Daoy (cell line): ENCODE measurements around a stretch of chr19.

DNA sequence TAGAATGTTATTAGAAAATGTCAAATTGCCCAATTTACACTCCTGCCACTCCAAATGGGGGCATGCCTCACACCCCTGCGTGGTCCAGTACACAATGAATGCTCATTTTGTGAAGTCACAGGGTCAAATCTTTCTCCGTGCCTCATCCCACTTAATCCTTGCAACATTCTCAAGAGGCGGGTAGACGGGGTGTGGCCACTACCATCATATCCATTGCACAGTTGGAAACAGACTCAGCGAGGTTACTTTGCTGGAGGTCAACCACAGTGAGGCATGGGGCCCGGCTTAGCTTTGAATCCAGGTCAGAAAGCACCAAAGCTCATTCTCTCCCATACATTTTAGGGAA is 925 bp upstream of the KDM4B start:
- RAMPAGE, long total RNA, result no peak

DNA sequence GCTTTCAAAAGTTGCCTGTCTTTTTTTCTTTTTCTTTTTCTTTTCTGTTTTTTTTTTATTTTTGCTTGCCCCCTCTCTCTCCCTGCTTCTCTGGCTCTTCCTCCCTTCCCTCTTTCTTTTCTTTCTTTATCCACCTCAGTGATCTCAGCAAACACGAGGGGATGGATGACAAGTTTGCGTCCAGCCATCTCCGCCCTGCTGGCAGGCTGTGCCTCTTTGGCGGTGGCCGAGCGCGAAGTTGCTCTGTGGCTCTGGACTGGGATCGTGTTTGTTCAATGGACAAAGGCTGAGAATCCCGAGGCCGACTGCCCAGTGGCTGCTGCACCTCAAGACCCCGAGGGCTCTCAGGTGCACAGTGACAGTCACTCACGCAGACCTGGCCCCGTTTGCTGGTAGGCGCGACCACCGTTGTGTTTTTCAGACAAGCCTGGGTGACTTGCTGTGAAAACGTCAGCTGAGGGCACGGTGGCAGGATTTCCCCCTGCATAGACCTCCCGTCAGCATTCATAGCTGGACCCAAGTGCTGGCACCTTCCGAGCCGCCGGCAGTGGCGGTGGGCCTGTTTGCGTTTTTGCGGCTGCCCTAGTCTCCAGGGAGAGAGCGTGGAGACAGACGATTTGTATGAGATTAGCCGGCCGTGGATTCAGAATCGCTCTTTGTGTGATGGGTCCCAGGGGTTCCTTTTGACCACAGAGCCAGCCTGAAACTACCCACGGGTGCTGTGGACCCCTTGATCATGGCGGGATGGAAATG is 8.3 kb downstream of the KDM4B start:
- RAMPAGE, long total RNA, result no peak

DNA sequence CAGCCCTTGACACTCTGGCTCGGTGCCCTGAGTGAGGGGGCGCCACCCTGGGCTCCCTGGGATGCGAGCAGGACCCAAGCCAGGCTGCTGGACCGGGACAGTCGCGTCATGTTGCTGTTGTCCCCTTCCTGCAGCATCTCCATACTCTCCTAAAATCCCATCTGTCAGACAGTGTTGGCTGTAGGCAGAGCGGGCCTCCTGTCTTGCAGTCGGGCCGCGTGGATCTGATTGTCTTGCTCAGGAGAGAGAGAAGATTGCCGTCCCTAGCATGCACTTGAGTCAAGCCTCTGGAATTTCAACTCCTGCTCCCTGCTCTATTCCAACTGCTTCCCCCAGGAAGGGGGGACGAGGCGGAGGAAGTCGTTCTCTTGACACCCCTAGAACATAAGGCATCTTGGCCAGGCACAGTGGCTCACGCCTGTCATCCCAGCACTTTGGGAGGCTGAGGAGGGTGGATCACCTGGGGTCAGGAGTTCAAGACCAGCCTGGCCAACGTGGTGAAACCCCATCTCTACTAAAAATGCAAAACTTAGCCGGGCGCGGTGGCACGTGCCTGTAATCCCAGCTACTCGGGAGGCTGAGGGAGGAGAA is 9.0 kb downstream of the KDM4B start:
- RAMPAGE, long total RNA, result no peak

DNA sequence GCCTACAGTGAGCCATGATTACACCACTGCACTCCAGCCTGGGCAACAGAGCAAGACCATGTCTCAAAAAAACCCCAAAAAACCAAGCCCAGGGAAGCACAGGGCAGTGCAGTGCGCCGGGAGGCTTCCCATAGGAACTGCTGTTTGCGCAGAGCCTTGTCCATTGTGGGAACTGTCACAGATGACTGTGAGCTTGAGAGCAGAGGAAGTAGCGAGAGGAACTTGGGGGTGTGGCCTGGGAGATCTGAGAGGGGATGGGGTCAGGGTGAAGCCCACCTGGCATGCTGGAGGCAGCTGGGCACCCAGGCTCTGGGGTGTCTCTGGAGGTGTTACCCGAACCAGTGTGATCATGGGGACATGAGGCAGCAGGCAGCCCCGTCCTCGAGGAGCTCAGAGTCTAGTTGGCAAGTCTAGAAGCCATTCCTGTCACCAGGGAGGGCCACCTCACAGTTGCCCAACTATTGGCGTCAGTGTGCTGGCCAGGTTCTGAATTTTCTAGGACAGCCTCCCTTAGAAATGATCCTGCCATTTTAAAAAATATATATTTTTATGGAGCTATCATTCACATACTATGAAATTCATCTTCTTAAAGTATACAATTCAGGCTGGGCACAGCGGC is 10.4 kb downstream of the KDM4B start:
- RAMPAGE, long total RNA, result no peak

GRCh38 chr19:5054541-5055446 is 85.9 kb downstream of the KDM4B start:
- RAMPAGE, long total RNA, result no peak

DNA sequence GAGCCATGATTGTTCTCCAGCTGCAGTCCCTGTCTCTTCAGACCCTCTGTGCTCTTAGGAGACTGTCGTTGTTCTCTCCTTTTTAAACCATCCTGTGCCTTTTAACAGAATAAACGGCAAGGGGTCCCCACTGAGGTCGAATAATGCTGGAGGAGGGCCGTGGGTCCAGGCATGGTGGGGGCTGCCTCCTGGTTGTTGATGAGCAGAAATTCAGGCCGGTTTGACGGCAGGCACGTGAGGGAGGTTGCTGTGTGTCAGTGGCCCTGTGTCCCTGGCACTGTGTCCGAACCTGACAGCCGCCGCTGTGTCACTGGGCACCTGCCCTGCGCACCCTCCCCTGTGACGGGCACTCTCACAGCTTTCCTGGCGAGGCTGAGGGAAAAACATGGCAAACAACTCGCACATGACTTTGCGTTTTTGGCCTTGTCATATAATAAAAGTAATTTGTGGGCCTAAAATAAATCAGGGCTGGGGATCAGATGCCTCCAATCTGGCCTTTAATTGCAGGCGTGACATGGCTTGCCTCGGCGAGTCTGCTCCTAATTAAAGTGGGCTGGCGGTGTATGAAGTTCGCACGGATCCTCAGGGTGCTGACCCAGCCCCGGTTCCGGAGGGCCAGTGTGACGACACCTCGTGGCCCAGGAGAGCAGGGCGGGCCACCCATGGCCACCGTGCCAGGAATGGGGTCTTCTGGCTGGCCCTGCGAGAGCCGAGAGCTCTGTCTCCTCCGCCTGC is 91.7 kb downstream of the KDM4B start:
- RAMPAGE, long total RNA, result no peak

GRCh38 chr19:5133769-5134444 is 165.0 kb downstream of the KDM4B start:
- RAMPAGE, long total RNA, result no peak

DNA sequence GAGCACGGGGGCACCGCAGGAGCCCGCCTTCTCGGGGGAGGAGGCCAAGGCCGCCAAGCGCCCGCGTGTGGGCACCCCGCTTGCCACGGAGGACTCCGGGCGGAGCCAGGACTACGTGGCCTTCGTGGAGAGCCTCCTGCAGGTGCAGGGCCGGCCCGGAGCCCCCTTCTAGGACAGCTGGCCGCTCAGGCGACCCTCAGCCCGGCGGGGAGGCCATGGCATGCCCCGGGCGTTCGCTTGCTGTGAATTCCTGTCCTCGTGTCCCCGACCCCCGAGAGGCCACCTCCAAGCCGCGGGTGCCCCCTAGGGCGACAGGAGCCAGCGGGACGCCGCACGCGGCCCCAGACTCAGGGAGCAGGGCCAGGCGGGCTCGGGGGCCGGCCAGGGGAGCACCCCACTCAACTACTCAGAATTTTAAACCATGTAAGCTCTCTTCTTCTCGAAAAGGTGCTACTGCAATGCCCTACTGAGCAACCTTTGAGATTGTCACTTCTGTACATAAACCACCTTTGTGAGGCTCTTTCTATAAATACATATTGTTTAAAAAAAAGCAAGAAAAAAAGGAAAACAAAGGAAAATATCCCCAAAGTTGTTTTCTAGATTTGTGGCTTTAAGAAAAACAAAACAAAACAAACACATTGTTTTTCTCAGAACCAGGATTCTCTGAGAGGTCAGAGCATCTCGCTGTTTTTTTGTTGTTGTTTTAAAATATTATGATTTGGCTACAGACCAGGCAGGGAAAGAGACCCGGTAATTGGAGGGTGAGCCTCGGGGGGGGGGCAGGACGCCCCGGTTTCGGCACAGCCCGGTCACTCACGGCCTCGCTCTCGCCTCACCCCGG is 182.6 kb downstream of the KDM4B start:
- RAMPAGE, long total RNA, result no peak

DNA sequence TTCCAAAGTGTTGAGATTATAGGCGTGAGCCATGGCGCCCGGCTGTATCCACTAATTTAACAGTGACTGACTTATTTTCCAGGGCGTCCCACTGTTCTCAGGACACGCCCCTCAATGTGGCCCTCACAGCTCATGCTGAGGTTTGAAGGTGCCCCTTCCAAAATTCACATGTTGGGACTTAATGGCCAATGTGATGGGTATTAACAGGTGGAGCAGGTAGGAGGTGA is 152.7 kb downstream of the PTPRS start:
- RAMPAGE, long total RNA, result no peak

DNA sequence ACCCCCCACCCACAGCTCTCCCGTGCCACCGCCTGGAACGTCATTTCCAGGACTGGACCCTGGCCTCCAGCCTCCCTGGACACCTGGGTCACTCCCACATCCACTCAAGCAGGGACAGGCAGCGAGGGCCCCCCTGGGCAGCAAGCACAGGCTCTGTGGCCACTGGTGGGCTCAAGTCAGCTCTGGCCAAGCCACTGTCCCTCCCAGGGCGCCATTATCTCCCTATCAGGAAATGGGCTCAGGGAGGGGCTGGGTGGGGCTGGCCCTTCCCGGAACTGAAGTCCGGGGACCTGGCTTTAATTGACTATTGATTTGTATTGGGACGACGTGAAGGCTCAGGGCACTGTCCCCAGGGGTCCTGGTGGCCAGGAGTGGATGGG is 49.8 kb downstream of the PTPRS start:
- RAMPAGE, long total RNA, result no peak

GRCh38 chr19:5293102-5294175 is 47.2 kb downstream of the PTPRS start:
- RAMPAGE, long total RNA, result no peak

DNA sequence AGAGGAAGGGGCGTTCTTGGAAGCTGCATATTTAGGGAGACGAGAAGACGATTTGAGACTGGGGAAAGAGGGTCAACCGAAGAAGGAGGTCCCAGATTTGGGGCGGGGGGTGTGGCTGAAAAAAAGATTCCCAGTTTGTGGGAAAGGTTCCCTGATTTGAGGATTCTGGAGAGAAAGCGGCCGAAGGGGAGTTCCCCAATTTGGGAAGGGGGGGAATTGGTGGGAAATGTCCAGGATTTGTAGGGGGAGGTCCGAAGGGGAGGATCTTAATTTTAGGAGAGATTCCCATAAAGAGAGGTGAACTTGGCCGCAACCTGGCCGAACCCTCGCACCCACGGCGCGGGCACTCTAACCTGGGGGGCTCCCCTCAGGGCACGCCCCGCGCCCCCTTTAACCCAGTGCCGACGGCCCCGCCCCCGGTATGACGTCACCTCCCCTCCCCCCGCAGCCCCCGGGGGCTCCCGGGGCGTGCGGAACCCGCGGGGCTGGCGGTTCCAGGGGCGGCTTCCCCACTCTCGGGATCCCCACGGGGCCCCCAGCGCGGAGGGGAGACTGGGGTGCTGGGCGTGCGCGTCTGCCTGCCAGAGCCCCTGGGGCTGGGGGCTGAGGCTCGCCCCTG is 1.2 kb downstream of the PTPRS start:
- RAMPAGE, long total RNA, result no peak

DNA sequence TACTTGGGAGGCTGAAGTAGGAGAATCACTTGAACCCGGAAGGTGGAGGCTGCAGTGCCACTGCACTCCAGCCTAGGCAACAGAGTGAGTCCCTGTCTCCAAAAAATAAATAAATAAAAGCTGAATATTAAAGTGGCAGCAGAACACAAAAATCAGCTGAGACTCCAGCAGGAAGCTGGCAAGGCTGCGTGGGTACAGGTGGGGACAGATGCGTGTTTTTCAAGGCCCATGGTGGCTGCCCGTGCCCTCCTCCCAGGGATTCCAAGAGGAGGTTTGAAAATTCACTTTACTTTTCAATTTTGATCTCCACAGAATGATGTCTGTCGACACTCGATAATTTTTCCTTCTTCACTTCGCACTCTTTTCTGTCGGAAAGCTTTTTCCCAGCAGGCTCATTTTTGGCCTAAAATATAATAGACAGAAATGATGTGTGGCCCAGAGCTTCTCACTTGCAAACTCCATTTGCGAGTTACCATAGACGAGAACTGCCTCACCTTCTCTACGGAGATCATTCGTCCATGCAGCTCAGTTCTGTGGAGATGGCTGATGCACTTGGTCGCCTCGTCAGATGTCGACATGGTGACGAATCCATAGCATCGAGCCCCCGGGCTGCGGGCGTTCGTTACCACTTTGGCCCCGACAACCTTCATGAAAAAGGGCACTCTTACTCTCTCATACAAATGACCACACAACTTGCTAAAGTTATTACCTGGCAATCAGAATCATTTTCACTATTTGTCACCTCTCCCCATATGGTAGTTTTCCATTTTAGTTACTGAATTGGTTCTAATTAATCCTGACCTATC is 18.1 kb downstream of the SAFB2 start:
- RAMPAGE, long total RNA, result no peak

DNA sequence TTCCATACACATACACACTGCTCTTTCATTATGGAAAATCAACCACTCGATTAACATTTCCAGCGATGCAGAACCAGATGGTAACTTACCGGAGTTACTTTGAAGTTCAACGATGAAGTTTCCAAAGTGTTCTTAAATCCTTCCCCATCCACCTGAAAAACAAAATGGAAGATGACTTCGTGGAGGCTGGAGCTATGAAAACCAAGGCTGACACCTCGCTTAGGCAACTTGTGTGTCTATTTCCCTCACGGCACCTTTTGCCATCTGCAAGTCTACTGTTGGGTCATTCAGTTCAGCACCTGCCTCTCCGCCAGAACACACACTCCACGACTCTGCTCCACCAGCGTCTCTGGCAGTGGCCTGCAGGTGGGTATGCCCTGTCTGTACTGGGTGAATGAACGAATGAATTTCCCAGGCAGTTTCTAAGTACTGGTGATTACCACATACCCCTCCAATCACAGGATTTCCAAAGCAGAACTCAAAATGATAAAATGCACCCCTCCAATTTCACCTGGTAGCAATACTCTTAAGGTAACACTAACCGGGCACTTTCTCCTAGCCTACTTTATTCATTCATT is 9.1 kb downstream of the SAFB2 start:
- RAMPAGE, long total RNA, result no peak

DNA sequence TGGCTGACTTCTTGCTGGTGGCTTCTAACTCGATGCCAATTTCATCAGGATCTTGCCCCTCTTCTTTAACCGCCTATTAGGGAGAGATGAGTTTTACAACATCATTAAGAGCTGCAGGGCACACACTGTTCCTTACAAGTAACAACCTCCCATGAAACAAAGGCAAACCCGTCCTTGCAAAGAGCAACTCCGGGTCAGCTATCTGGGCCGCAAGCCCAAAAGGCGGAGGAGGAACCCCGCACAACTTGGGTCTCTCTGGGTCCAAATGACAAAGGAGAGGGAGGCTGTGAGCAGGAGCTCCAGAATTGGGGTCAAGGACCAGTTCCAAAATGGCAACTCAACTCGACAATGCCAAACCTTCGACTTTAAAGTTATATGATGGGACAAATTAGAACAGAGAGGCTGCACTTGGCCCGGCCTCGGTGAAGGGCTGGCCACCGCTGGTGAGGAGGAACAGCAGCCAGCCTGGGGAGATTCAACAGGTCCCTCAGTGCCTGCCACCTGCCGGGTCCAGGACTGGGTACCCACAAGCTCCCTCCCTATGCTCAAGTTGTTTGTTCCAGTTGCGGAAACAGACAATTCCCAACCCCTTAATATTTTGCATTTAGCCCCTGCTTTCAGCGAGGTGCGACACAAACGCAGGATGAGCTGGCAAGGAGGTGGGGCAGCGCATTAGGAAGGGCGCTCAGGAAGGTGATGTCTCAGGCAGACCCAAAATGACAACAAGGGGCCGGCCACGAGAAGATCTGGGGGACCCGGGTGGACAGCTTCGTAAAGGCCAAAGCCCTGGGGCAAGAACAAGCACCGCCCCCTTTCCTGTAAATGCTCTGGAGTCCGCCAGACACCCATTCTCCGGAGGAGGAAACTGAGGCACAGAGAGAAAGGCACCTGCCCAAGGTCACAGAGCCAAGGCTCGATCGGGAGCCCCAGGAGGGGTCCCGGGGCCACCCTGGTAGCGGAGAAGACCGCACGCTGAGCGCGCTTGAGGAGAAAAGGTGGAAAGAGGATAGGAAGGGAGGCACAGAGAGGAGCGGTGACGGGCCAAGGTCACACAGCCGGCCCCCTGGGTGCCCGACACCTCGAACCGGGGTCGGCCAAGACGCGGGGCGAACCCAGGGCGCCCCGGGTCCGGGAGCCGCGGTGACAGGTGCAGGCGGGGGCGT is 871 bp downstream of the SAFB2 start:
- RAMPAGE, long total RNA, result no peak

- RAMPAGE, long total RNA, result no peak
These were observed 11.3 kb downstream of the MICOS13 start for GRCh38 chr19:5668978-5669416.

- RAMPAGE, long total RNA, result no peak
These were observed 8.6 kb downstream of the MICOS13 start for GRCh38 chr19:5671328-5672411.

GRCh38 chr19:5686226-5687551 is 3.4 kb upstream of the RPL36 start:
- RAMPAGE, long total RNA, result no peak

DNA sequence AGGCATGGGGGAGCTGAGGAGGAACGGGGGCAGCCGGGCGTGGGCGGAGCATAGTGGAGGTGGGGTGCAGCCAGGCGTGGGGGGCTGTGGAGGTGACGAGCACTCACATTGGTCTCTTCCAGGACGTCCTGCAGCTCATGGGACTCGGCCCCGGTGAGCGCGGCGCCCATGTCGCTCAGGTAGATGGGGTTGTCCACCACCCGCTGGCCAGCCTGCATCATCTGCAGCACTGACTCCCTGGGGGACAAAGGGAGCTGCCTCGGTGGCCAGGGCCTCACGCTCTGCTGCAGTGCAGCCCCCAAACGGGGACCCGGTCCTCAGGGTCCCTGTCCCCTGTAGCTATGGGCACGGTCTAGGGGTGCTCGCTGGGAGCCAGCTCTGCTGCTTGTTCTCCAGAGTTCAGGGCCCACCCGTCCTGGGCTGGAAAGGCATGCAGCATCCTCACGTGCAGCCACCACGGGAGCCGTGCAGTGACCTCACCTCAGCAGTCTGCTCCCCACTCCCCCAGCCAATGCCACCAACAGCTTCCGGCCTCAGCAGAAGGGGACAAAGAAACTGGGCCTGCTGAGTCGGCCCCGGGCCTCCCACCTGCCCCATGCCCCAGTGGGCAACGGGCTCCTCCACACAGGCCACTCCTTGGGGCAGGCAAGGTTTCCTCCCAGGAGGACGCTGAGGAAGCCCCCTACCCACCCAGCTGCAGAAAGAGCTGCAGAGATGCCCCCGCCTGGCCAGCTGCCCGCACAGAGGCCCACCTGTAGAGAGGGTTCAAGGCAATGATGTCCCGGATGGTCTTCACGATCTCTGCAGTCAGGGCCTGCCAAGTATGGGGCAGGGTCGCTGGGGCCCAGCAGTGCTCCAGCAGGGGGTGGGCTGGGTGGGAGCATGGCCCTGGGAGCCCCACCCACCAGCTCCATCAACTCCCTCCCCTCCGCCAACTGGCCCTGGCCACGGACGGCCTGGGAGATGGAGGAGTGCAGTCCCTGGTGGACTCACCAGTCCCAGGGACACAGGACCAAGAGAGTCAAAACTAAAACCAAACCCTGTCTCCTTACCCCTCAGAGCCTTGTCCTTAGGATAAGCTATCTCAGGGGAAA is 12.0 kb downstream of the LONP1 start:
- RAMPAGE, long total RNA, result no peak

DNA sequence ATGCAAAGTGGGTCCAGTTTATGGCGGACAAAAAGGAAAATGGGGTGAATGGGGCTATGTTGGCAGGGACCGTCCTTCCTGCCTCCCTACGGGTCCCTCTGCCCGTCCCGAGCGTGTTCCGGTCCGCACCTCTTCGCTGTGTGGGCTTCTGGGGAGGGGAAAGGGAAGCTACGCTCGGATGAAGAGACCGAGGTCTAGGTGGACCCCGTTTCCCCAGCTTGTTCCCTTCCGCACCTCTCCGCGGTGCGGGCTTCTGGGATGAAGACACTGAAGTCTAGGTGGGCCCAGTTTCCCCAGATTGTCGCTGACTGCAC is 11.1 kb downstream of the FUT6 start:
- RAMPAGE, long total RNA, result no peak